ENCODE measurements around the gene ALDH3A2.

DNA sequence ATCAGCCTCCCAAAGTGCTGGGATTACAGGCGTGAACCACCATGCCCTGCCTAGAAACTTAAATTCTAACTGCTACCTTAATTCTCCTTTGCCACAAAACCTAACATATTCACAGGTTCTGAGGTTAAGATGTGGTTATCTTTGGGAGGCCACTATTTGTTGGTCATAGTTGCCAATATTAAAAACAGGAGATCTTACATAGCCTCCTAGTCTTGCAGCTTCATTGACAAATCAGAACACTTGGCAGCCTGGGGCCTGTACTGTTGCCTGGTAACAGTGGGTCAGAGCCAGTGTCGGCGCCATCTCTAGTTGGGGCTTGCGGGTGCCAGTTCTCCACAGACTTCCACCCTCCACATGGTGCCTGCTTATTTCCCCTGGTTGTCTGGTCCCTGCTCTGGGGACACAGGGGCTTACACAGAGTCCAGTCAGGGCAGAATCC lies 13.2 kb downstream of the EPN2 start:
- PRO-cap: no peak
- RAMPAGE, long total RNA, 2 experiments: no peak in any of the 2 experiments

DNA sequence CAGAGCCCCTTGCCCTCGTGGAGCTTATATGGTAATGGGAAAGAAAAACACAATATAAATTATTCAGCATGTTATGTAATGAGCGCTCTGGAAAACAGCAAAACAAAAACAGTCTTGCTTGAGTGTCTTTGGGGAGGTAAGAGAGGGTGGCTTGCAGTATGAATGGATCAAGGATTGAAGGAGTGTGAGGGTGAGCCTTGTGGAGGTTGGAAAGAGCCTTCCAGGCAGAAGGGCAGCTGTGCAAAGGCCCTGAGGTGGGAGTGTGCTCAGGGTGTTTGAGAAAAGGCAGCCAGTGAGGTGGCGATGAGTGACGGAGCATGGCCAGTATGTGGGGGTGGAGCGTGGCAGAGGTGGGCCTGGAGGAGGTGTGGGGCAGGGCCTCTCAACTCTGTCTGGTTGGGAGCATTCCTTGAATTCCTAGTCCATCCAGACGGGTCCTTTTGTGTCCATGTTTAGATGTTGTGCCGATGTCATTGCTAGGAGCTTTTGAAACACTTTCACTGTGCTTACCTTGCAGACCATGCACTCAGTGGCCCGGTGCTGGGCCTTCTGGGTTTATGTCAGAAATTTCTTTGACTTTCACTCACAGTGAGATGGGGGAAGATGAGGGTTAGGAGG lies 51.3 kb downstream of the EPN2 start:
- PRO-cap: no peak
- RAMPAGE, long total RNA, 2 experiments: no peak in any of the 2 experiments

DNA sequence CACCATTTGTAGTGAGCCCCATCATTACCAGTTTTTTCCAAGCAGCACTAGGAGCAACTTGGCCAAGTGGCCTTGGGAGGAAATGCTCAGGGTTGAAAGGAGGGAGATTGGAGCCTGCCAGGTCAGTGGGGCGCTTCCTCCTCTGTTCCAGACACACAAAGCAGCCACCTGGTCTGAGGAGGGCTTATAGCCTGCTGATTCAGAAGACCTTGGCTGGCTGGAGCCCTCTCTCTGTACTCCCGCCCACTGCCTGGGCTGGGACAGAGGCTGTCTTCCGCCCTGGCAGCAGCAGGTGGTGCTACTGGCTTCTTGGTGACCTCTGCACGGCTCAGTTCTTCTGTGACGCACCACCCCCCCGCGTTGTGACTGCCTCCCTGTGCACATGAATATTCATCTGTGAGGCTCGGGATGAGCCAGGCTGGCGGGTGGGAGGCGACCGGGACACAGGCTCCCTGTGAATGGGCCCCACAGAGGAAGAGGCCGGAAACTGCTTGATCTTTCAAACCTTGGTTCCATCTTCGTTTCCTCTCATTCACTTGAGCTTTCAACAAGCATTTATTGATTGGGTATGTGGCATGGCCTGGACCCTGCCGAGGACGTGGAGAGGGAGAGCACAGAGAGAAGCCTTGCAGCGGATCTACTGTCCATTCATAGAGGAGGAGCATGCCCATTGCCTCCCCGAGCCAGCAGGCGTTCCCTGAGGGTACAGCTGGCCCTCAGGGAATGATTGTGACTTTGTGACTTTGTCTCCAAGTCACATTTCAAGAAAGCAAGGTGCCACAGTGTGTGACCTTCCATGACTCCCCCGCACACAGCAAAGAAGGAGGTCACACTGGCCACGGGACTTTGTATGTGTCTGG lies 45.1 kb downstream of the B9D1 start:
- PRO-cap: unidirectional peak, plus-strand start at position 416 of the sequence
- RAMPAGE, long total RNA, 2 experiments: no peak in any of the 2 experiments

- PRO-cap: no peak
- RAMPAGE, long total RNA, 2 experiments: no peak in any of the 2 experiments
Observed at GRCh38 chr17:19381489-19382148, 3.3 kb downstream of the MAPK7 start.

DNA sequence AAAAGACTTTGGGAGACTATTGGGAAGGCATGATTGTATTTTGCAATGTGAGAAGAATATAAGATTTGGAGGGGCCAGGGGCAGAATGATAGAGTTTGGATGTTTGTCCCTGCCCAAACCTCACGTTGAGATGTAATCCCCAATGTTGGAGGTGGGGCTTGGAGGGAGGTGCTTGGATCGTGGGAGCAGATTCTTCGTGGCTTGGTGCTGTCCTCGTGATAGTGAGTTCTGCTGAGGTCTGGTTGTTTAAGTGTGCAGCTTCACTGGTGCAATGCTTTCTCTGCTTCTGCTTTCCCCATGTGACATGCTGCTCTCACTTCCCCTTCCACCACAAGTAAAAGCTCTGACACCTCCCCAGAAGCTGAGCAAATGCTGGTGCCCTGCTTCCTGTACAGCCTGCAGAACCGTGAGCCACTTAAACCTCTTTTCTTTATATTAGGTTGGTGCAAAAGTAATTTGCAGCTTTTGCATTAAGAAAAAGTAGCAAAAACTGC lies 52.1 kb downstream of the RNF112 start:
- PRO-cap: no peak
- RAMPAGE, long total RNA, 2 experiments: no peak in any of the 2 experiments

DNA sequence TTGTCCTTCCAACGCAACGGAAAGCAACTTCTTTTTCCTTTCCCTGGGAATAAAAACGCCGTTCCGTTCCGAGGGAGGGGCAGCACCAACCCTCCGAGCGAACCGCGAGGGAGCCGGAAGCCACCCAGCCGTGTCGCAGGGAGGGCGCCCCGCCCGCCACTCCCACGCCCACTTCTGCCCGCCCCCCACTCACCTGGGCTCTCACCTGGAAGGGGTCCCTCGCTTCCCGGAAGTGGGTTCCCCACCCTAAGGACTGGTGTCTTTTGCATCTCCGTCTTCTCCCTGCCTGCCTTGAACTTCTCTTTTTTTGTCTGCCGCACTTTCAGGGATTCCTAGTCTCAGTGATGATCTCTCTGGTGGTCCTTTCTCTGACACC lies 25.3 kb upstream of the SLC47A1 start:
- PRO-cap: no peak
- RAMPAGE, long total RNA, 2 experiments: no peak in any of the 2 experiments

DNA sequence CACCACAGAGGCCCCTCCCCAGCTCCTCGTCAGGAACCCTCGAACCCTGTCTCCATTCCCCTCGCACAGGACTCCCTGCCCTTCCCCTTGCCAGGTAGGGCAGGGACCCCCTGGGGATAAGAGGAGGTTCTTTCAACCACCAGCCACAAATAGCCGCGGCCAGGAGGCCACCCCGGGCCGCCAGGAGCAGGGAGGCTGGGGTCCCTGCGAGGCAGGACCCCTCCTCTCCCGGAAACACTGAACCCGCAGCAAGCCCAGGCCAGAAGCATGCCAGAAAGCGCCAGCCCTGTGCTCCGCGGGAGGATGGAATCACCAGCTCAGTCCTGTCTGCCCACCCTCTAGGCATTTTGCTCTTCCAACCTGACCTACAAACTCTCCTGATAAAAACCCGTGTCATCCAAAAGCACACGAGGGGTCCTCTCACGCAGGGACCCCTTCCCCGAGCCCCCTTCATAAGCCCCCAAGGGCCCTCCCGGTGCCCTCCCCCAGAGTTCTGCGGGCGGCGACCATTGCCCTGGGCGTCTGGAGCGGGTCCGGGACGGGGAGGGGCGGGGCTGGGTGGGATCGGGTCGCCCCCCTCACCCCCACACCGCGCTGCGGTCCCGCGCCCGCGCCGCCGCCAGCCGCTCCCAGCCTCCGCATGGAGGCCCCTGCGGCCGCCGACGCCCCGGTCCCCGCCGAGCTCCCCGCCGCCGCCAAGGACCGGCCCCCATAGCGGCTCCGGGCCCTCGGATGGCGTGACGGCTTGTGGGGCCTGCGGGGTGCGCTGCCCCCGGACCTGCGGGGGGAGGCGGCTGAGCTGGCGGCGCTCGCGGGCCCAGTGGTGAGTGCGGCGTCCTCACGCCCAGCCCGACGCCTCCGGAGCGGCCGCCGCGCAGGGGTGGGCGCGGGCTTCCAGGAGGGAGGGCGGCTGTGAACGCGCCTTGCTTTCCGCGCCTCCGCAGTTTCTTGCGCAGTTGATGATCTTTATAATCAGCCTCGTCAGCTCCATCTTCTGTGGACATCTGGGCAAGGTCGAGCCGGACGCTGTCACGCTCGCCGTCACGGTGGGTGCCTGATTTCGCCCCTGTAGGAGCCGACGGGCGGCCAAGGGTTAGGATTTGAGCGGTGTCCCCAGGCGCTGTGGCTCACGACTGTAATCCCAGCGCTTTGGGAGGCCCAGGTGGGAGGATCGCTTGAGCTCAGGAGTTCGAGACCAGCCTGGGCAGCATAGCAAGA lies 46.0 kb downstream of the SLC47A1 start:
- PRO-cap: no peak
- RAMPAGE, long total RNA, 2 experiments: no peak in any of the 2 experiments

- PRO-cap: no peak
- RAMPAGE, long total RNA, 2 experiments: no peak in any of the 2 experiments
Observed at GRCh38 chr17:19646963-19647259, 1.6 kb upstream of the ALDH3A2 start.

- PRO-cap: bidirectional peak, plus-strand start at chr17:19648778, minus-strand start at chr17:19648625
- RAMPAGE, long total RNA, 2 experiments: start-site peak on the plus strand in 2 of 2 experiments, at chr17:19648770-19648961 at its widest, 305 to 716 reads per replicate
Observed at GRCh38 chr17:19648691-19649321, at the start of gene ALDH3A2. Gene ALDH3A2, plus strand, starts transcription at chr17:19648751.

DNA sequence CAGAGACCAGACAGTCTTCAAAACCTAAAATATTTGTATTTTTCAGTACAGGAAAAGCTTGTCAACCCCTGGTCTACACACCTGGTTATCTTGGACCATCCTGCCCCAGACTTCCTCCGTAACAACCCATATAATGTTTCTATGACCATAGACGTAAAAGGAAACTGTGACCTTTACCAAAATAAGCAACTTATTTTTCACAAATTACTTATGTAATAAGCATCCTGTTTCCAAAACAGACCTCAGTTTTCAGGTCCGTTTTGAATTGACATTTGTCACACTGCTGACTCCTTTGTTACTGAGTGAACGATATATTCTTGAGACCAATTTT lies 19.9 kb upstream of the ALDH3A1 start:
- PRO-cap: no peak
- RAMPAGE, long total RNA, 2 experiments: no peak in any of the 2 experiments

DNA sequence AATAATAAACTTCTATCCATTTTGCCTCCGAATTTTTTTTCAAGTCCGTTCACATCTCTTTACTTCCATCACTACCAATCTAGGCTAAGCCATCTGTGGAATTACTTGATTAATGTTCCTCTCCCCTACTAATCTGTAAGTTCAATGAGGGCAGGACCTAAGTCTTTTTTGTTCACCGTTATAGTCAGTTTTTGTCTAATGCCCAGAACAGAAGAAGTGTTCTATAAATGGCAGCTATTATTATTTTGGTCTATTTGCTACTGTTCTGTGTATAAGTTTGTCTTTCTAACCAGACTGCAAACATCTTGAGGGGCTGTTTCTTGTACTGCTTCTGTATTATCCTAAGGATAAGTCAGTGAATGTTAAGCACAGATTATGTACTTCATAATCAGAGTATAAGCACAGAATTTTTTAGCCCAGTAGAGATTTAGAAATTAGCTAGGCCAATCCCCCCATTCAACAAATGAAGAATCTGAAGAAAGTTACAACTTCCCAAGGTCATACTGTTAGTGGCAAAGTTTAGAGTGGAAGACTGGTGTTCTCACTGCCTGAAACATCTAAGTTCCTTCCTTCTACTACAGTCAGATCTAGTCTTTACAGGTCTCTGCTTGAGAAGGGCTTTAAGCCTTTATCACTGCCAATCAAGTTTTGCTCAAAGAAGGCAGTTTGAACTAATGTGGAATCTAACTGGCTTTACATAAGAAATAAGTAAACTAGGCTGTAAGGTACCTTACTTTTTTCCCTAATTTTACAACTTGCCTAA lies 11.2 kb downstream of the AKAP10 start:
- PRO-cap: no peak
- RAMPAGE, long total RNA, 2 experiments: no peak in any of the 2 experiments

GRCh38 chr17:19969822-19970737 lies 7.5 kb downstream of the AKAP10 start:
- PRO-cap: no peak
- RAMPAGE, long total RNA, 2 experiments: no peak in any of the 2 experiments

- PRO-cap: no peak
- RAMPAGE, long total RNA, 2 experiments: no peak in any of the 2 experiments
Observed at GRCh38 chr17:19978124-19978850, 659 bp upstream of the AKAP10 start.

- PRO-cap: no peak
- RAMPAGE, long total RNA, 2 experiments: no peak in any of the 2 experiments
Observed at GRCh38 chr17:20095777-20096072, 86.6 kb downstream of the SPECC1 start.

DNA sequence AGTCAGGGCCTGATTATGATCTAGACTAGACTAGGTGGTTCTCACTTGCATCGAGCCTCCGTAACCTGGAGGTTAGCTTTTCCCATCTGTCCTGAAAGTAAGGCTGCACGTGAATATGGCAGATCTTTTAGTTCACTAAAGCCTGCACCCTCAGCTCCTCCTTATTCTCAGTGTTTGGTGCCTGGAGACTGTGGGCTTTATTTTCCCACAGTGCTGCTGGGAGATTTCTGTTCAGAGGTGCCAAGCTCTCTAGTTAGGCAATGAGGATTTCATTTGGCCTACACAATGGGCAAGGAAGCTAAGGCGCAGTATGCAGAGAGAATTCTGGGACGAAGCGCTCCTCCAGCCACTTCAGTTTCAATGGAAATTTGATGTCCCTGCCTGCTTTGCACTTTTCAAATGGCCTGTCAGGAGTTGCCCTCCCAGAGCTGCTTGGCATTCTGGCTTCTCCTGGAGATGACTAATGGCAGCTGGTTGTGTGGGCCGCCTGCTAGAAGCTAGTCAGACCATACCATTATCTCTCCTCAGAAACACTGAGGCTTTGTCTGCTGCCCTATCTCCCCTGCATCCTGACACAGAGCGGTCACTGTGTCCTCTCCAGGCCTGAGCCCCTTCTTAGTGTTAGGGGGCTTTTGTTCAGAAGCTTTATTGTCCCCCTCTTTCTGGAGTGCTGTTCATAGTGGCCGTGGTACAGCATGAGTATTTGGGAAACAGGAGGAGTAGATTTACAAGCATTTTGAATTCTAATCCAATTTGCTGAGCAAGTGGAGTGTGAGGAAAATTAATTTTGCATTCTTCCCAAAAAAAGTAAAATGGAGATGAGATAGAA lies 180.1 kb downstream of the SPECC1 start:
- PRO-cap: no peak
- RAMPAGE, long total RNA, 2 experiments: no peak in any of the 2 experiments

DNA sequence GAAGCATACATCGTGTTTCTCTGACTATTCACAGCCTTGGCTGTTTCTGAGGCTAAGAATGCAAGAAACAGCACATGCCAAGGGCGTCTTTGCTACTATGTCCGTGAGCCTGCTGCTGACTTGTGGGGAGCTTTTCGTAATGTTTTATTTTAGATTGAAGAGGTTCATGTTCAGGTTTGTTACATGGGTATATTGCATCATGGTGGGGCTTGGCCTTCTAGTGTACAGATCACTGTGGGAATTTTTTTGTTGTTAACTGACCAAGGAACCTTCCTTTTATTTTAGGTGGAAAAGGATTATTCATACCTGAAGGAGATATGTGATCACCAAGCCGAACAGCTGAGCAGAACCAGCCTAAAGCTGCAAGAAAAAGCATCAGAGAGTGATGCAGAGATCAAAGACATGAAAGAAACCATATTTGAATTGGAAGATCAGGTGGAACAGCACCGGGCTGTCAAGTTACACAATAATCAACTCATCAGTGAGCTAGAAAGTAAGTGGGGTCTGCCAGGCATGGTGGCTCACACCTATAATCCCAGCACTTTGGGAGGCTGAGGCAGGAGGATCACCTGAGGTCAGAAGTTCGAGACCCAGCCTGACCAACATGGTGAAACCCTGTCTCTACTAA lies 218.1 kb downstream of the SPECC1 start:
- PRO-cap: no peak
- RAMPAGE, long total RNA, 2 experiments: no peak in any of the 2 experiments

GRCh38 chr17:21291708-21292421 lies 7.4 kb downstream of the MAP2K3 start:
- PRO-cap: no peak
- RAMPAGE, long total RNA, 2 experiments: no peak in any of the 2 experiments

GRCh38 chr17:21304225-21304672 lies 19.7 kb downstream of the MAP2K3 start:
- PRO-cap: no peak
- RAMPAGE, long total RNA, 2 experiments: no peak in any of the 2 experiments

DNA sequence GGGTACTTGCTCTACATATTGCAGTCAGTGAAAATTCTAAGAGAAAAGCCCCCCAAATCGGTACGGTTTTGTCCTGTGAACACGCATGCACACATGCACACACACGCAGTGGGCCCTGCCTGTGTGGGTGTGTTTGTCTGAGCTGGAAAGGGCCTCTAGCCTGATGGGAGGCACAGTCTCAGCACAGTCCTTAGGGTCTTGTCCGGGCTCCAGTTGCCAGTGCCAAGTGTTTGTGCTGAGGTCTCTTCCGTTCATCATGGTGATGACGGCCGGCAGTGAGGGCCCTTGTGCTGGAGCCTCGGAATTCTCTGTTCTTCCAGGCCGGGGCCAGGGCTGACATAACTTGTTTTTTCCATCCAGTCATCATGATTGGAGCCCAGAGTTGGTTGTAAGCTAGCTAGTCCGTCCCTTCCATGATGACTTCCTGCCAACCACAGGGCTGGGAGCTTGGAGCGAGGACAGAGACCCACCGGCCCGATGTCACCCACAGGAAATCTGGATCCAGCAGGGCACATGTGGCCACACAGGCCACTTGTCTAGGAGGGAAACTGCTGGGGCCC lies 26.5 kb downstream of the MAP2K3 start:
- PRO-cap: no peak
- RAMPAGE, long total RNA, 2 experiments: no peak in any of the 2 experiments

DNA sequence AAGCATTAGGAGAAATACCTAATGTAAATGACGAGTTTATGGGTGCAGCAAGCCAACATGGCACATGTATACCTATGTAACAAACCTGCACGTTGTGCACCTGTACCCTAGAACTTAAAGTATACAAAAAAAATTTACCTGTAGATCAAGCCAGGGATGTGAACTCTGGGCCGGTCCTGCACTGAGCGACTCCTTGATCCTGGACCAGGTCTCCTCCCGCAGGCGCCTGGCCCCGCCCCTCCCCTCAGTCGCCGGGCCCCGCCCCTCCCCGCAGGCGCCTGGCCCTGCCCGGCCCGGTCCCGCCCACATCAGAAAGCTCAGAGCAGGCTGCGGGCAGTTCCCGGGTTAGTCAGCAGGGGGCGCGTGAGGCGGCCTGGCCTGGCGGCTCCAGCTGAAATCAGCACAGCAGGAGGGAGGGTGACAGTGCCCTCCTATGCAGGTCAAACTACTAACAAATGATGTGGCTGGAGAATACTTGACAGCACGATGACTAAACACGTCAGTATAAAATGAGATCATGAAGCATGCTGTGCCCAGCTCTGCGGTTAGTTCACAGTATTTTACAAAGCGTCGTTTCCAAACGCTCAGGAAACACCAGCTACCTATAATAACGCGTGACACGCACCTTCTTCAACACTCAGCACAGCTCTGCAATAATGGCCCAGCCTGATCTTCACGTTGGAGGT lies 80.8 kb downstream of the KCNJ12 start:
- PRO-cap: no peak
- RAMPAGE, long total RNA, 2 experiments: no peak in any of the 2 experiments

All from lower leg skin (tissue), 2 donors.